Skeletal muscle tissue (tissue), 7 donors: Measurements from ENCODE around the genes WDR89 and MTHFD1.

DNA sequence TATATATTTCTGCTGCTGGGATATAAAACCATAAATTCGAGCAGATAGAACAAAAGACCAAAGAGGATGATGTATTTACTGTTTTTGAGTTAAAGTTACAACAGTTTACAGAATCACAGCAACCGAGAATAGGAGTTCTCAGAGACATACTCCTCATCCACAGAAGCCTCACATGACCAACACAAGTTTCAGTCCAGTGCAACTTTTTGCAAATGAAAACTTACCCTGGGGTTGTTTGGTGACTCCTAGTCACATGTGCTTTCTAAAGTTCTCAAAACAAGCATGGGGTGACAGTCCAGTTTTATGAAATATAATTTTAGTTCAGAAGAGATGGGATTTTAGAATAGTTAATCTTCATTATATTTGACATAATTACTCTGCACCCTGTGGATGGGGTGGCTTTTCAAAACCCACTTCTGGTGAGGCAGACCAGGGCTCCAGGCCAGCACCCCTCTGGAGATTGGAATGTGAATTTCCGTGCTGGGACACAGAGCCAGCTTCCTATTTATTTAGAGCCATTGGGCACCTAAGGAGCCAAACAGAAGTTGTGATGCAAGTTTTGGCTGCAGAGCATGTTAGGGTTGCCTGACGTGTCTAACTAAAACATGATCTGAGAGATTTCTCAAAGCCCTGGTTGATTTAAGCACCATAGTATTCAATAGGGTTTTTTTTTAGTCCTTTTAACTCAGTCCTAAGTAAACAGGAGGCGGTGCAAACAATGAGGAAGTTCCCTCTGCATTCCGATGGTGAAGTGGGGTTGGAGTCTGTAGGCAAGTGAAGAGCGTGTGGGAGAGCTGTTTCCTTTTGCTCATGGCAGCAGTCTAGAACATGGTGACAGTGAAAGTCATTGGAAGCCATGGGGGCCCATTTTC is 117.4 kb downstream of the PRKCH start:
- PRO-cap, 3 experiments = peak in 2 of 3 experiments; most common plus-strand start position 476 of the sequence (in 1); most common minus-strand start position 181 of the sequence (in 1)
- RAMPAGE, long total RNA = no peak
- RRBS, 2 experiments = no CpG with 5 or more reads among the region's 7 CpGs

DNA sequence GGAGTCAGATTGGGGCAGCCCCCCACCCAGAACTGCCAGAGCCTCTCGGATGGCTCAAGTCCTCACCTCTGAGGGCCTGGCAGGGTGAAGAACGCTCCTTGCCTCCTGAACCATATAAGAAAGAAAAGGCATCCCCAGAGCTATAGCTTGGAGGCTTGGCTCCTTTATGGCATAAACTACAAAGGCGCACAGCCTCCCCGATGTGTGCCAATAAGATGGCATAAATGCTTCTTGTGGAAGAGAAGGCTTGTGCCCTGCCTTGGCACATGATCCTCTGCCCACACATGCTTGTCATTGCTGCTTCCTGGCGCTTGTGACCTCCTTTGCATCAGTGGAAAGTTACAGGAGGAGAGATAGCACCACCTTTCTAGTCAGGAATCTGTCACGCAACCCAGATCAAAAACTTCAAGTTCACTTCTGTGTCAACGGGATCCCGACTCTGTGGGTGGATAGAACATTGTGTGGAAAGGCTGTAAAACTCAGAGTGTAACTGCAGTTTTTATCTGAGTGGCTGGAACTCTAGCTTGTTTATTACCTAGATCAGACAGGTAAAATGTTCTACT is 183.8 kb upstream of the HIF1A start:
- PRO-cap, 3 experiments = no peak in any of the 3 experiments
- RAMPAGE, long total RNA = no peak
- RRBS, 2 experiments = no CpG with 5 or more reads among the region's 8 CpGs

DNA sequence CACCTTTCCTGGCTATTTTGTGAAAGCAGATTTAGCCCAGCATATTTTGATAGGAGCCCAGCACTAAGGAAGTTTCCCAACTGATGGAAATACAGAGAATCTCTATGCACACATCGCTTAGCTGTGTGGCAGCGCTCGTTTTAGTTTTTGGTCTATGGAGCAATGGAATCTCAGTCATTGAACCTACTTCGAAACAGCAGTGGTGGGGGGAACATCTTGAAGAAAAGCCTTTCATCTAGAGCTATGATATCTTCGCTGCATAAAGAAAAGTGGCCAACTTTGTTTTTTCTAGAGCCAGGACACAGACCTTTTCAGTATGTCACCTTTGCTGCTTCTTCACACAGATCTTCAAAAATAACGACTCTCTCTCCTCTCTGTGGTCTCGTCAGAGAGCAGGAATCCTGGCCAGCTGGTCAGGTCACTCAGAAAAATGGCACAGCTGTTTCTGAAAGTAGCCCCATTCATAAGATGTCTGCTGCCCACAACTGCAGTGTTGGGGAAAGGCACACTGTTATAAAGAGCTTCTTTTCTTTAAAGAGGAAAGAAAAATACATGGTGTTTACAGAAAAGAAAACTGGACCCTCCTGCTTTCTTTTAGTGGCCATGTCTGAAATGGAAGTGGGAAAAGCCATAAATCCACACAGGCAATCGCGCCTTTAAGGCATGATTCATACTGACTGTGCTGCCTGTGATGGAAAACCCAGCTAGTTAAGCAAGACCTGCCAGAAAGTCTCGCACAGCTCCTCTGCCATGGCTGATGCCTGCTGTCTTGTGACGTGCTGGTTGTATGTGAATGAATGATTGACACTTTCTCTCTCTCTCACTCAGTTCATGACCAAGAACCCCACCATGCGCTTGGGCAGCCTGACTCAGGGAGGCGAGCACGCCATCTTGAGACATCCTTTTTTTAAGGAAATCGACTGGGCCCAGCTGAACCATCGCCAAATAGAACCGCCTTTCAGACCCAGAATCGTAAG is 148.1 kb upstream of the HIF1A start:
- PRO-cap, 3 experiments = no peak in any of the 3 experiments
- RAMPAGE, long total RNA = no peak
- RRBS, 2 experiments = no CpG with 5 or more reads among the region's 18 CpGs

DNA sequence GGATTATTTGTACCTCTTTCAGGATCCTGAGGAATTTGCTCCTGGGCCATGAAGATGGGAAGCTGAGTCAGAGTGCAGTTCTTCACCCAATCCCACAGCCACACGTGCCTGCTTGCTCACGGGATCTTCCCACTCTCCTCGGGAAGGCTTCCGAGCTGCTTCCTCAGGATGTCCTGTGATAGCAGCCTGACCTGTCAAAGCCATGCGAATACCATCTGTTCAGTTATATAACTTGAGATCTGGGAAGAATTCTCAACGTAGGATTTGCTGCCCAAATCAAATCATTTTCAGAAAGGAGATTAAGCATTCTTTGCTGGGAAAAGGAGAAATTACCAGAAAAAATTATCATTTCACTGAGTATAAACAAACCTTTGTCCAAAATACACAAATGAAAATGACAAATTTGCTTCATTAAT is 41.7 kb upstream of the HIF1A start:
- PRO-cap, 3 experiments = no peak in any of the 3 experiments
- RAMPAGE, long total RNA = no peak
- RRBS, 2 experiments = no CpG with 5 or more reads among the region's 6 CpGs

DNA sequence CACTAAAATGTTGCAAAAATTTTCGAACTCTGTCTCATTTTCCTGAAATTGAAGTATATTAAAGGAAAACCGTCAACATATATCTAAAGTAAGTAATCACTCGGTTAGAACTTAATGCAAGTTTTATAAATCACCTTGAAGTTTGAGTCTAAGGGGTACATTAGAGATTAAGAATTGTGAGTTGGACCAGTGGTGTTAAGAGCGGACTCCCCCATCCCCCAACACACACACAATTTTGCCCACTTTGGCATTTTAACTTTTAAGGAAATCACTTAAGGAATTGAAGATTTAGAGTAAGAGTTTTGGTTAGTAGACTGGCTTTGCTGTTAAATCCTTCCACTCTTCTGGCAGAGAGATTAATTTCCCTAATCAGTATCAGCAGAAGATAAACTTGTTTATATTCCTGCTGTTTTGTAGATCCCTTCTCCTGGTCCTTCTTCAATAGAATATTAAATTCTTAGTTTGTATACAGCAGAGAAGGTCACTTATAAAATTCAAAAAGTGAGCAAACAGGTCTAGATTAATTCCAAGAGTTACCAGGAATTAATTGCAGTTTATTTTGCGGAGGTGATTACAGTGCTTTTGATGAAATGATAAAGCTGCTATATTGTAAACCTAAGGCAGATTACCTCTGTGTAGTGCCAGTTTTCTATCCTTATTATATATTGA is 1.6 kb downstream of the HIF1A start:
- PRO-cap, 3 experiments = no peak in any of the 3 experiments
- RAMPAGE, long total RNA = no peak
- RRBS, 2 experiments = no CpG with 5 or more reads among the region's 5 CpGs

GRCh38 chr14:61738007-61738658 is 24.1 kb upstream of the SNAPC1 start:
- PRO-cap, 3 experiments = no peak in any of the 3 experiments
- RAMPAGE, long total RNA = no peak
- RRBS, 2 experiments = no CpG with 5 or more reads among the region's 6 CpGs

DNA sequence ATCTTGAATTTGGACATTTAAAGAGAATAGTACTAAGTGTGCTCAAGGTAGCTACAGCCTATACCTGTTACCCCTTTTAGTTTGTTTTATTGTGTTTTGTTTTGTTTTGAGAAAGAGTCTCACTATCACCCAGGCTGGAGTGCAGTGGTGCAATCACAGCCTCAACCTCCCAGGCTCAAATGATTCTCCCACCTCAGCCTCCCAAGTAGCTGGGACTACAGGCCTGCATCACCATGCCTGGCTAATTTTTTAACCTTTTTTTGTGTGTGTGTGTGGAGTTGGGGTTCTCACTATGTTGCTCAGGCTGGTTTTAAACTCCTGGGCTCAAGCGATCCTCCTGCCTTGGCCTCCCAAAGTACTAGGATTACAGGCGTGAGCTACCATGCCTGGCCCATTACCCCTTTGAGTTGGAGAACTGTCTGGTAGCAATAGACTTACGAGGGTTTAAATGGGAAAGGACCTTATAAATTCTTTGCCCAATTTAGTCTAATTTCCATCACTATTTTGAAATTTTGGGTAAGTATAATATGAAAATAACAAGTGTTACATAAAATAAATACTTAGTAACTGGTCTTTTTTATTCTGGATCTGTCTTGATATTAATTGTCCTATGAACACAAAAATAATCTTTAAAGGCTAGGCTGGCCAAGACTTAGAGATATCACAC is 23.4 kb upstream of the SNAPC1 start:
- PRO-cap, 3 experiments = no peak in any of the 3 experiments
- RAMPAGE, long total RNA = no peak
- RRBS, 2 experiments = no CpG with 5 or more reads among the region's 3 CpGs

GRCh38 chr14:61752501-61753159 is 9.6 kb upstream of the SNAPC1 start:
- PRO-cap, 3 experiments = no peak in any of the 3 experiments
- RAMPAGE, long total RNA = no peak
- RRBS, 2 experiments = no CpG with 5 or more reads among the region's 6 CpGs

DNA sequence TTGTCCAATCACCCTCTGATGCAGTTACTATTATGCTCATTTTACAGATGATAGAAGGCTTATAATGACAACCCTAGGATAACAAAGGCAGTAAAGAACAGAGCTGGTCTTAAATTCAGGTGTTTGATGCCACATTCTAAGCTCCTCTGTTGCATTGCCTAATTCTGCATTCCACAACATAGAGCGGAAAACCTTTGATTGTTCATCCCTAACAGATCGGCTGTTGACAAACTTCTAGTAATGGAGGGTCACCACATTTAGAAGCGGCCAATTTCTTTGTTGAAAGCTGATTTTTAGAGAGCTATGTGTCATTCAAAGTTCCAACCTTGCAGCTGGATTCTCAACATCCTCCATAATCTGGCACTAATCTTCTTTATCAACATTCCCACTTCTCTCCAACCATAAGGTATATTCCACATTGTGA is 371.1 kb downstream of the SYT16 start:
- PRO-cap, 3 experiments = no peak in any of the 3 experiments
- RAMPAGE, long total RNA = no peak
- RRBS, 2 experiments = no CpG with 5 or more reads among the region's 3 CpGs

GRCh38 chr14:63205754-63206372 is 1.6 kb downstream of the RHOJ start:
- PRO-cap, 3 experiments = no peak in any of the 3 experiments
- RAMPAGE, long total RNA = no peak
- RRBS, 2 experiments = no CpG with 5 or more reads among the region's 1 CpG

DNA sequence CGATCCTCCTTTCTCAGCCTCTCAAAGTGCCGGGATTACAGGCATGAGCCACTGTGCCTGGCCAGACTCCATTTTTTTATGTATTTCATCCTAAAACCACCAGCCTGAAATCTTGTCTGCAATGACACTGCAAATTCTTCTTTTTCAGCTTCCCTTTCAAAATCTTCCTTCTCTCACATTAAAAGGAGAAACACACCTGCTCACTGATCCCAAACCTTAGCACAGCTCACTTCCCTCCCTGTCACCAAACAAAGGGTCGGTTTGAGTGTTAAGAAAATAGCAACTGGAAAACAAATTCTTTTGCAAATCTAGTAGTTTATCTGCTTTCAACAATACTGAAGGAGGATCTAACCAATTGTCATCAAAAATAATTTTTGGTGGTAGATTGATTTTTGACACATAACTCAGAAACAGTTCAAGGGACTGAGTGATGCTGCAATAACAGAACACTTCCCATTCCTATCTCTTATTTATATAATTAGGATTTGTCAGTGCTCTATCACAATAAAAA is 62.4 kb downstream of the PPP2R5E start:
- PRO-cap, 3 experiments = no peak in any of the 3 experiments
- RAMPAGE, long total RNA = no peak
- RRBS, 2 experiments = no CpG with 5 or more reads among the region's 3 CpGs

DNA sequence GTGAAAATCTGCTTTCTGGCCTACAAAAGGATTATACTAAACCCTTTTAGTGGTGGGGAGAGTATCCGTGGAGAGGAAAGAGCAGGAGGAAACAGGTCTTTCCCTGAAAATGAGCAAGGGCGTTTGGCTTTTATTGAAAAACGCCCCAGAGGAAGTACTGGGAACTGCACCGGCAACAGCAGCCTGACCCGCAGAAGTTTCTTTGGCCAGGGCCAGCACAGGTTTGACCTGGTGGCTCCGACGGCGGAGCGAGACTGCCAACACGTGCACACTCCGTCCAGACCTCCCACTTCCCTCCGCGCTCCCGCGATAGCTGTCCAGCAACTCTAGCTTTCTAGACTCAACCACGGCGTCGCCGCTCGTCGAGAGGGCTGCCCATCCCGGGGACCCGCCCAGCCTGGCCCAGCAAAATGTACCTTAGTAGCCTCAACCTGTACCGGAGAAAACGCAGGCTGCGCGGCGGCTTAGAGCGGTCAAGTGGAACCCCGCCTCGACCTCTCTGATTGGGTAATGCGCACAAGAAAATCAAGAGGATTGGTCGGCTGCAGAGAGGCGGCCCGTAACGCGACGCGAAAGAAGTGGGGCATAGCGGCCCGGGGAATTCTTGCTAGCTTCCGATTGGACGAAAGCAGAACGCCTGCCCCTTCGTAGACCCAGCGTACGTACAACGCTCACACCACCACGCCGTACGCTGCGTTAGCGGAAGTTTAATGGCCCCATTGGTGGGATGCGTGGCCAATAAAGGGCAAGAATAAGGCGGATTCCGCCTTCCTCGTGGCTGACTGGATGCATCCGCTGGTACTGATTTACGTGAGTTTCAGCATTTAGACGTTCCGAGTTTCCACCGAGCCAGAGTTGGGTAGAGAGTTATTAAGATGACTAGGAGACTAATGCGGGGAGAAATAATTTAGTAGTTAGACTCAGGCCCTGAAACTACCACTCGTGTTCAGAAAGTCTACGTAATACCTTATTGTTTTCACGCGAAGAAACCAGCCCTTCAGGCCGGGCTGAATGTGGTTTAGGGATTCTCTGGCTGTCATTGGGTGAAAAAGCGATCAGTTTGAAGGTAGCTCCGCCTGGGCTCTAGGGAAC is at the start of gene WDR89:
Gene WDR89 (minus strand): TSS at position 484 of the 1,092 bp plus-strand sequence.
- PRO-cap, 3 experiments = peak in 3 of 3 experiments; most common plus-strand start position 768 of the sequence (in 2); most common minus-strand start position 204 of the sequence (in 1)
- RAMPAGE, long total RNA = start-site peak on the minus strand centred at position 474 of the sequence, 72 bp wide, 64 and 19 reads in 2 replicates
- RRBS, 2 experiments = 3 to 4% methylated on average over 4 of the region's 70 CpGs

DNA sequence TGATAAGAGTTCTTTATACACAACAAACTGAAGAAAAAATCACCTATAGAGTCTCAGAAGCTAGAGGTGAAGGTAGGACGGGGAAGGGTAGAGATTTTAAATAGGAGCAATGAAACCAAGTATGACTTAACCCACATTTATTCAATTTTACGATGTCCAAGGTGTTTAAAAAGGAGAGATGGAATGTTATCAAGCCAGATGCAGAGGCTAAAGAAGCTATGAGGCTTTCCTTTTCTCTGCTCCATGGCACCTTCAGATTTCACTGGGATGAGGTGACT is 25.9 kb downstream of the SGPP1 start:
- PRO-cap, 3 experiments = no peak in any of the 3 experiments
- RAMPAGE, long total RNA = no peak
- RRBS, 2 experiments = no CpG with 5 or more reads among the region's 2 CpGs

DNA sequence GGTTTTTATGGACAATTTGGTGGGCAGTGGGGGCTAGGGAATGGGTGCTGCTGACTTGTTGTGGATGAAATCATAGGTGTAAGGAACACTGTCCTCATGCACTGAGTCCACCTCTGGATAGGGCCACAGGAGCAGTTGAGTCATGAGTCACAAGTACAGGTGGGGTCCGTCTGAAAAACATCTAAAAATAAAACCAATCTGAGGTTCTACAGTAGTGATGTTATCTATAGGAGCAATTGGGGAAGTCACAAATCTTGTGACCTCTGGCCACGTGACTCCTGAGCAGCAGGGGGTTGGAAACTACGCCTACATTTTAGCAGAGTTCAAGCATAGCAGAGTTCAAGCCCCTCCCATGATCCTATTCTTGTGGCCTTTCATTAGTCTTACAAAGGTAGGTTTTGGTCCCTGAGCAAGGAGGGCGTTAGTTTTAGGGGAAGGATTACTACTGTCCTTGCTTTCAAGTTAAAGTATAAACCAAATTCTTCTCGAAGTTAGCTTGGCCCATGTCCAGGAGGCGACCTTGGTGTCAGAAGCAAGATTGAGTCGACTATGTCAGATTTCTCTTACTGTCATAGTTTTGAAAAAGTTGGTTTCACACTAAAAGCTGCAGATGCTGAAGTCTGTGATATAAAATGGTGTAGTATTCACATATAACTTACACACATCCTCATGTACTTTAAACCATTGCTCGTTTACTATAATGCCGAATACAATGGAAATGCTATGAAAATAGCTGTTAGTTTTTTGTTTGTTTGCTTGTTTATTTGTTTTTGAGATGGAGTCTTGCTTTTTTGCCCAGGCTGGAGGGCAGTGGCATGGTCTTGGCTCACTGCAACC is 18.3 kb upstream of the SGPP1 start:
- PRO-cap, 3 experiments = no peak in any of the 3 experiments
- RAMPAGE, long total RNA = no peak
- RRBS, 2 experiments = no CpG with 5 or more reads among the region's 9 CpGs

DNA sequence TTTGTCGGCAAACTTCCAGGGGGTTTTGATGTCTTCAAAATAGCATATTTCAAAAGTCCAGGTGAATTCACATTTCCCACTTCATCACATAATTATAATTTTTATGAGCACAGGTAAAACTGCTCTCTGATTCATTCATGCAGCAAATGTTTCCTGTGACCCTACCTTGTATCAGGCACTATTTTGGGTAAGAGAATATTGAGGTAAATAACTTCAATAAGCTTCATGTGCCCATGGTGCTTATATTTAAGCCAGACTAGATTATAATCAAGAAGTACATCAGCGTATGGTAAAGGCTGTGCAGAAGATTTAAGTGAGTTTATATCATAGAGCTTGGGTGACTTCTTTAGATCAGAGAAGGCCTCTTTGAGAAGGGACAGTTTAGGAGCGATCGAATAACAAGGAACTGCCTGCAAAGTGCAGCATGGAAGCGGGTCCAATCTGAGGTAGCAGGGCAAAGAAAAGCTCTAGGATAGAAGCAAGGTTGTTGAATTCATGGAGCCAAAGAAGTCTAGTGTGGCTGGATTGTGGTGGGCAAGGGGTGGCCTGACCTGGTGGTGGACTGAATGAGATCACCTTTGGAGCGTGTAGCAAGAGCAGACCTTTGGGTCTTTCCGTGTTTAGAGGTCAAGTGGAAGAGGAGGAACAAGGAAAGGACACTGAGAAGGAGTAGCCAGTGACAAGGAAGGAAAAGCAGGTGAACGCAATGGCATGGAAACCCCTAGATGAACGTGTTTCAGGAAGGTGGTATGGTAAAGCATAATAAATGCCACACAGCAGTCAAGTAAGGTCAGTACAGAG is 66.4 kb downstream of the SYNE2 start:
- PRO-cap, 3 experiments = no peak in any of the 3 experiments
- RAMPAGE, long total RNA = no peak
- RRBS, 2 experiments = no CpG with 5 or more reads among the region's 9 CpGs

GRCh38 chr14:64022664-64023062 is 169.9 kb downstream of the SYNE2 start:
- PRO-cap, 3 experiments = no peak in any of the 3 experiments
- RAMPAGE, long total RNA = no peak
- RRBS, 2 experiments = no CpG with 5 or more reads among the region's 3 CpGs

GRCh38 chr14:64200188-64200468 is 94.0 kb downstream of the ESR2 start:
- PRO-cap, 3 experiments = peak in 1 of 3 experiments; most common plus-strand start chr14:64200390 (in 1)
- RAMPAGE, long total RNA = no peak
- RRBS, 2 experiments = no CpG with 5 or more reads among the region's 4 CpGs

GRCh38 chr14:64293389-64293993 is 680 bp downstream of the ESR2 start:
- PRO-cap, 3 experiments = no peak in any of the 3 experiments
- RAMPAGE, long total RNA = no peak
- RRBS, 2 experiments = no CpG with 5 or more reads among the region's 9 CpGs

- PRO-cap, 3 experiments = peak in 3 of 3 experiments; most common plus-strand start chr14:64388388 (in 2); most common minus-strand start chr14:64387939 (in 3)
- RAMPAGE, long total RNA = no peak
- RRBS, 2 experiments = under 1 to 2% methylated on average over 5 of the region's 60 CpGs
Observed at GRCh38 chr14:64387755-64388489, at the start of gene MTHFD1. Gene MTHFD1 (plus strand): TSS chr14:64388353.

GRCh38 chr14:64465647-64465818 is 234 bp downstream of the AKAP5 start:
- PRO-cap, 3 experiments = no peak in any of the 3 experiments
- RAMPAGE, long total RNA = no peak
- RRBS, 2 experiments = no CpG with 5 or more reads among the region's 15 CpGs